REH cell (cell line): ENCODE measurements around the gene TRAT1.

GRCh38 chr3:108104262-108104848 is 13.5 kb upstream of the CD47 start:
- PRO-cap = no peak

- PRO-cap = no peak
Measured at GRCh38 chr3:108131648-108131986, 40.8 kb upstream of the CD47 start.

GRCh38 chr3:108528931-108529358 is 18.5 kb upstream of the MYH15 start:
- PRO-cap = no peak

- PRO-cap = no peak
Measured at GRCh38 chr3:108822532-108822991, at the start of gene TRAT1. Gene TRAT1, plus strand, starts transcription at chr3:108822786.

DNA sequence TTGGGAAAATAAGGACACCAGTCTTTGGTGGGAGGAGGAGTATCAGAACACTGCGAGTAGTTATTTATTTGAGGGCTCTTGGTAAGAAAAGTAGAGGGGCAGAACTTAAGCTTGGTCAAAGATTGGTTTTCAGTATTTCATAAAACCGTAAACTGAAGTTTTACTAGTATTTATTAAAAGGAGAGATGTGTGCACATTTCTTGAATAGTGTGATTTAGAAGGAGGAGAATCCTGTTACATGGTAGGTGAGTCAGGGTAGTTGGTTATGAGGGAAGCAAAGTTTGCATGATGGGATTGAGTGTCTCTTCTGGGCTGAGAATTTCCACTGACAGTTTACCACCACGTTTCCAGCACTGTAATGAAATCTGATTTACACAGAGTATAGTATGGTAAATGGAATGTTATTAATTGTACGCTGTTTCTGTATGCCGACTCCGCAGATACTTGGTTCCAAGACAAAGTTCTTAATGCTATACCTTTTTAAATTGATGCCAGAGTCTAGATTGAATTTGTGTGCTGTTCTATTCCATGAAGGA is 1.6 kb downstream of the NECTIN3 start:
- PRO-cap = no peak

GRCh38 chr3:111675684-111676185 is 1.3 kb downstream of the PLCXD2 start:
- PRO-cap = no peak

DNA sequence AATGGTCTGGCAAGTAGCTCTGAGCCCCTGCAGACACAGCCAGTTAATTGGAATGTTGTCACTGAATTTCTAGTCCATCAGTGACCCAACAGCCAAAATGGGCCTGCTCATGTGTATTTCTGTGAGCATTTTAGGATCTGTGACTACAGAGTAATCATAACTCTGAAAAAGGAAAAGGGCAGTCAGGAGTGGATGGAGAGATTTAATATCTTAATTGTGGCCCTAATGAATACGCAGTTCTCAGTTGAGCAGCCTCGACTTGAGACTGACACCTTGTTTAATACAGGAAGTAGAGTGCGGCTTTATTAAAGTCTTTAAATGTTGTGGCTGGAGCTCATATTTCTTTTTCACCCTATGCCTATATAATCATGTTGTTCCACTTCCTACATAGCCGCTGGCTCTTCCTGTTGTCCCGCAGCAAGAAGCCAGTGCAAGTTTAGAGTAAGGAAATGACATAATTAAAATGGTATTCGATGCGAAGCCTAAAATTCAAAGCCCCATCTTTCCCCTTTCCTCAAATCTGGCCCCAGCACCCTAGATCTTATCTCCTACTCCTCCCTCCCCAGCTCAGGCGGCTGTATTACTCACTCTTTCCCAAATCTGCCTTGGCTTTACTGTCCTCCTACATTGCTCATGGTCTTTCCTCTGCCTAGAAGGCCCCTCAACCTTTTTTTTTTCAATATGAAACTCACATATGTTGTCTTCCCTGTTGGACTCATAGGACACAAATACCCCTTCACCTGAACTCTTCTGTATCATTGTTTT is 7.6 kb upstream of the PHLDB2 start:
- PRO-cap = no peak

DNA sequence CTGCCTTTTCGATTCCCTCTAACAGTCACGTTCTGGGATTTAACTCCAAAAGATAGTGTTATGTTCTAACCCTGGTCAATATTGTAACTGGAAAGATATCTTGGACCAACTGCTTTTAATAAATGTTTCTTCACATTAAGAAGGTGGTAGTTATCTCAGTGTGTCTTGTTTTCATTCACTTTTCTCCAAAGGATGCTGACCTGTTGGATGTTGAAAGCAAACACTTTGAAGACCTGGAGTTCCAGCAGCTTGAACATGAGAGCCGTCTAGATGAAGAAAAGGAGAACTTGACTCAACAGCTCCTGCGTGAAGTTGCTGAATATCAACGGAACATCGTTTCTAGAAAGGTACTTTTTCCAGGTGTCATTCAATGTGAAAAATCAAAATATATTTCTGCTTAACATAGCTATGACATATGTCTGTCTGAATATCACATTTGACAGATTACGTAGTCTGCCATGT is 39.5 kb upstream of the ABHD10 start:
- PRO-cap = no peak

DNA sequence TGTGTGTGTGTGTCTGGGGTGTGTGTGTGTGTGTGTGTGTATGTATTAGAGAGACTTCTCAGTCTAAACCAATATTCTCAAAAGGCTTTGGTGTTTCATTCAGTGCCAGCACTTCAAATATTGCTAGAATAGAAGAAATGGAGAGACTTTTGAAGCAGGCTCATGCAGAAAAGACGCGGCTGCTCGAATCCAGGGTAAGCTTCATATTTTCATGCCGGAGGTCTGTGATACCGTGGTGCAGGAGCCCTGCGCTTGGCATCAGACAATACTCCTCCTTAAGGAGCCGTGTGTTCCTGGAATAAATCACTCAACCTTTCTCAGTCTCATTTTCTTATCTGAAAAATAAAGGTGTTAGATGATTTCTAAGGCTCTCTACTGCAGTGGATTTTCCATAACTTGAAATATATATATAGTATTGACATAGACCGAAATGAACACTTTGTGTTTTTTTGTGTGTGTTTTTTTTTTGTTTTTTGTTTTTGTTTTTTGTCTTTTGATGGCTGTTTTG is 12.3 kb upstream of the ABHD10 start:
- PRO-cap = no peak

DNA sequence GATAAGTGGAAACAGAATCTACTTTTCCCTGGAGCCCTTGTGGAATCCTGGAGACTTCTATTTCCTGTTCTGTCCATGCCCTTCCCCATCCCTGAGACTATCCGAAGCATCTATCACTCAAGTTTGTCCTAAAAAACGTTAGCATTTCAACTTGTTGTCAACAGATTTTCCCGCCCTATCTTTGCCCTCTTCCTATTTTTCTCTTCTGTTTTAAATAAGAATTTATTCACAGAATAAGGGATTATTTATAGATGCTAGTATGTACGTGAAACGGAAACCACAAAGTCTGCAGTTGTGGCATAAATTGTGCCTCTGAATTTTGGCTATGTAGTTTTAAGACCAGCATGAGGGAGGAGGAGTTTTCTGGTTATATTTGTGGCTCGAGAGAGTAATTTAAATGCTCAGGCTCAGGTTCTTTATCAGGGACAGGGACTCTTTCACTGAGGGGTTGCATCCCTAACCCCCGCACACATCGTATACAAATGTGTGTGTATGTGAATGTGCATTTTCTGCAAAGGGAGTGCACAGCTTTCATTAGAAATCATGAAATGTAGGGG is 12.7 kb downstream of the GCSAM start:
- PRO-cap = bidirectional peak, plus-strand start at position 328 of the sequence, minus-strand start at position 125 of the sequence; bidirectional peak, plus-strand start at position 400 of the sequence, minus-strand start at position 390 of the sequence

DNA sequence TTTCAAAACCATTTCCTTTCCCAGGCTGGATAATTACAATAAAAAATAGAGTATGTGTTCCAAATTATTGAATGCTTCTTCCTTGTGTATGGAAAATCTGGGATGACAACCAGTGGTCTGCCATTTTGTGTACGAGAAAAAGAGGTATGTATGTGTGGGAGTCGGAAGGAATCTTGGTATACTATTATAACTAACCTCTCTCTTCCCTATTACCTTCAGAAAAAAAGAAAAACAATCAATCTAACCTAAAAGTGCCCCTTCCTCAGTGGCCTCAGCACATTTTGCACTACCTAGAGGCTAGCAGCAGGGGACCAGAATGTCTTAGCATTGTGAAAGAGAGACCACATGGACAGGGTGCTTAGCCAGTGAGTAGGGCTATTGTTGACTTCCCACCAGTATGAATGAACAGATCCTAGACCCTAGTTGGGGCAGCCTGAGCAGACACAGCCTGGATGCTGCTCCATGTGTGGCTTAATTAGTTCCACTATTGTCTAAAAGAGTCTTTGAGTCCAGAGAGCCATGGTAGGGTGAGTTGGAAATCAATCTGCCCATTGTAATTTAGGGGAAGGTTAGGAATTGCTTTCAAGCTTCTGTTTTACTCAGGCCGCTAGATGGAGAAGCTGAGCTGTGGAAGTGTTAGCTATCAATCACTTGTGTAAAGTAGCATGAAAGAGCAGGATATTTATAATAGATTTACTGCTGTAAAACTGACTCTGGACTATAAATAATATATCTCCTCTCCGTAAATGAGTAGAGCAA is 3.8 kb upstream of the GCSAM start:
- PRO-cap = unidirectional peak, plus-strand start at position 327 of the sequence

- PRO-cap = no peak
Measured at GRCh38 chr3:112308068-112308576, 14.1 kb upstream of the SLC9C1 start.

- PRO-cap = unidirectional peak, minus-strand start at chr3:112335310
Measured at GRCh38 chr3:112334789-112335593, 2.0 kb downstream of the CD200 start.

- PRO-cap = no peak
Measured at GRCh38 chr3:112378147-112378827, 45.3 kb downstream of the CD200 start.

DNA sequence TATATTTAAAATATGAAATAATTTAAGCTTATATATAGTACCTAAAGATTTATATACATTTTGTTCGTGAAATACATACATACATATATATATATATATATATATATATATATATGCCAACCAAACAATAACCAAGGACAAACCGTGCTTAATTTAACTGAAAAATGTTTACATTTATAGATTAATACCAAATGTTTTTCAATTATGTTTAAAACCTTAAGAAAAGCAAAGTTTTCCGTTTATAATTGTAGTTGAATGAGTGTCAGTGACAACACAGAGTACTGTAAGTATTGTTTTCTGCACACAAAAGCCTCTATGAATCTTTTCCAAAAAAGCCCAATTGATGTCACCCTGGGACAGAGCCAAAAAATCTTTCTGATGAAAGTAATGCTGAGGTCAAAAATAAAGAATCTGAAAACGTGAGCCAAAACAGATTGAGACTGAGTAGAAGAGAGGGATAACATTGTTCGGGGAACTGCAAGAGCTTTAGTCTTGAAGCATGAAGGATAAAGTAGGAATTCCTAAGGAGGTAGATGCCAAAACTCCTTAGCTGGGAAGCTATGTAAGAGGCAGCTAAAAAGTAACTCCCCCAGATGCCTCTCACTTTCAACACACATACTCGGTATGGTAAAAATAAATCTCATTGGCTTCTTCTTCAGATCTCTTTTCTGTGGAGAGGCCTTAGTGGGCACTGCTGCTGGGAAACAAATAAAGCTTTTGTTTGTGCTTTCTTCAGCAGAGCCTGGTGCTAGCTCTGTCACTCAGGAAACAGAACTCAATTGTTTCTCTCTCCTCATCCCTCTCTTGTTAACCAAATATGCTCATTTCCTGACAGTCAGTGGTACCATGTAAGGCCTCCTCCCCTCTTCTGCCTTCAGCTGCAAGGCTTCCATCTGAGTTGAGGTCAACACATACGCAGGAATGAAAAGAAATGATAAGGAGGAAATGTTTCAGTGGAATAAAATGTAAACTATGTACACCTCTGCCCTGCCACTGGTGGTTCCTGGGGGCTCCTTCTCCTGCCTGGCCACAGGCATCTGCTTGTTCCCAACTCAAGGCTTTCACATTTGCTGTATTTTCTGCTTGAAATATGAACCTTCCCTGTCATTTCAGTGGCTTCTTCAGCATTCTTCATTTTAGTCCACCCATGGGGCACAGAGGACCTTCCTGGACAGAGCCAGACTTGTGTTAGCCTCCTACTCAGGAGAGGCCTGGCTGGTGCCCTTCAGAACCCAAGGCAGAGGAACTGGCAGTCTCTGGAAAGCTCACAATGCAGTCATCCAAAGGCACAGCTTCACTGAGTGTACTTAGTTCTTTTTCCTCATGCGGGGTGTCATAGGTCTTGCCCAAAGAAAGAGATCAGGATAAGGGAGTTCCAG is 58.1 kb downstream of the CD200 start:
- PRO-cap = unidirectional peak, plus-strand start at position 427 of the sequence; bidirectional peak, plus-strand start at position 825 of the sequence, minus-strand start at position 723 of the sequence

DNA sequence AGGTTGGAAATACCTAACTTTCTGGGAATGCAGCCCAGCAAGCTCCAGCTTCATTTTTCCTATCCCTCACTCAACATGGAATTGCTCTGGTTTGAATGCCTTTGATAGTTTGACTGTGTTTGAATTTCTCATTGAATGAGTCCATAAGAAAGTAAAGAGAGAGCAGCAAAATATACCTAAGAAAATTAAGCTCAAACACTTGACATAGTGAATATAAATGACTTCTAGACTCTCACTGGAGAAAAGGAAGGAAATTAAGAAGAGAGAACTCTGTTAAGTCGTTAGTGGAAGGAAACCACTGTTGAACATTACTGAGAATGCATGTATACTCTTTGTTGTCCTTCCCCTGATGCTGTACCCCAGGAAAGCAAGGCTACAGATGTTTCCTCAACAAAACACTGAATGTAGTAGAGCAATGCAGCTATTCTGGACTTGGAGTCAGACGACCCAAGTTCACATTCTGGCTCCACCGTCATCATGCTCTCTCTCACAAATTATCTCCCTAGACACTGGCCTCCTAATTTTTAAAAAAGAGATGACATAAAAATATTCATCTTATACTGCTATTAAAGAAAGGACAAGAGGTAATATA is 62.4 kb downstream of the CD200 start:
- PRO-cap = bidirectional peak, plus-strand start at position 424 of the sequence, minus-strand start at position 297 of the sequence

DNA sequence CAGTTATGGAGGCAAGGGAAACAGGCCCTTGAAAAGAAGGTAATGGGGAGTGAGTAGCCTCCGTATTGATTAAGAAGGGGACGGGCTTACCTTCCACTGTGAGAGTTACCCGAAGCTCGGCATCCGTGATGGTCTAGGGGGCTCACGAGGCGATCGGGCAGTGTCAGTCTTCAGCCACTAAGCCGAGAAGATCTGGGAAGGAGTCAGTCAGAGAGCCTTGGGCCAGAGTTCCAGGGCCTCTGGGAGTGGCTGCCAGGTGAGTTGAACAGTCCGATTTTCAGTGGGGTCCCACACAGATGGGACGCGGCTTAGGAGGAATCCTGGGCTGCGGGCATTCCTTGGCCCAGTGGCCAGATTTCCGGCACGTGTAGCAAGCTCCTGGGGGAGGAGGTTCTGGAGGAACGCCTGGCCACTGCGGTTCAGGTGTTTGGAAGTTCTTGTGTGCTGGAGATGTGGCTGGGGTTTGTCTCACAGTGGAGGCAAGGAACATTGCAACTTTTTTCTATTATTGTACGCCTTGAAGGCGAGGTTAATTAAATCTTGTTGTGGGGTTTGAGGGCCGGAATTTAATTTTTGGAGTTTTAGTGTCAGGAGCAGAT is 78.5 kb downstream of the BTLA start:
- PRO-cap = no peak

DNA sequence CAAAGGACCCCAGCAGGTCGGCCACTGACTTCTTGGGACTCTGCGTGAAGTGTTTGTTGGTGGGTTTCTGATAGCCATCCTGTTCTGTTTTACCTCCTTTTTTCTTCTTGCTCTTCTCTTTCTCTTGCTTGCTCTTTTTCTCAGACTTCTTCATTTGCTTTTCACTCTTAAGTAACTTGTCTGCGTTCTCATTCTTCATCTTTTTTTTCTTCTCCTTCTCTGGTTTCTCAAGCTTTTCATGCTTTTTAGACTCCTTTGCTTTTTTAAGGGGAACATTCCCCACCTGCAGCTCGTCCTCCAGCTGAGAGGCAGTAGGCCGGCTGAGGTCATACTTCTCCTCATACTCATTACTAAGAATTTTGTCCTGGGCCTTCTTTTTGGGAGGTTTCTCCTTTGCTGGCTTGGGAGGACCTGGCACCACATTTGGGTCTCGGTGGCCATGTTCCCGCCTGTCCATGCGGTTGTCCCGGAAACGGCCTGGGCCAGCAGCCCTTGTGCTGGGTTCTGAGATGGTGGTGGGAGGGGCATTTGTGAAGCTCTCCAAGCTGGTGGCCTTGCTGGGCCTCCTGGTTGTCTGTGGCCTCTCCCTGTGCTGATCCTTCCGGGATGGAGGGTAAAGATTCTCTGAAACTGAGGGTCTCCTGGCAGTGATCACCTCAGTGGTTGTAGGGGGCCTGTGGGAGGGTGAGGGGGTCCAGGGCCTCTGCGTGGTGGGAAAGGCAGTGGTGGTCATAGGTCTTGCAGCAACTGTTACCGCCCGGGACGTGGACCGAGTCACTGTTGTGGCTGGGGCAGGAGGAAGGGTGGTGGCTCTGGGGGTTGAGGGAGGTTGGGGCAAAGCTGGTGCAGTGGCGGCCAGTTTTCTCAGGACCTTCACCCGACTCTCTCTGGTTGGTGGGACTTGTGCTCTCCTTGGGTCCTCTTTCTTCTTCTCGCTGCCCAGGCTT is 2.6 kb downstream of the CCDC80 start:
- PRO-cap = no peak

DNA sequence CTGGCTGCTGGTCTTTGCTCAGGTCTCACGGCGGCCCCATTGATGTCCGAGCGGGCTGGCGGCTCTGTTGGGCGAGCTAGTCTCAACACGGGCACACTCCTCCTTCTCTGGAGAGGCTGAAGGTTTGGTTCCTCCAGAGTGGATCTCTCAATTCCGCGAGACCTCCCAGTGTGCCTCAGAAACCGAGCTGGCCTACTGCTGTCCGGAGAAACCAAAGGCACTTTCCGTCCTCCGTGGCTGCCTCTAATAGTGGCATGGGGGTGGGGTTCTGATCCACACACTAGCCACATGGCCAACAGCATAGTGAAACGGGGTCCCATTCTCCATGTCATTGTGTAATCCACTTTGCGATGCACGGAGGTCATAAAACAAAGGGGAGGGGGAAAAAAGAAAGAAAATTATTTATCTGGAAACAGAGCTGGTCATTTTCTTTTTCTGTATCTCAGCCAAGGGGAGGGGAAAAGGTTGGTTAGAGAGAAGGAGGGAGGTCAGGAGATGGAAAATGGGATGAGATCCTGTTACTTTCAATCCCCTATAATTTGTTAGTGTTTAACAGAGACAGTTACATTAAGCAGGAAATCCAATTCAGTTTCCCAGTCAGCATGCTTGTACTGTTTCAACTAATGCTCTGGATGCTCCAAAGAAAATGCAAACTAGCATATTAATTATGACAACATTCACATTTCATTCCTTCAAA is 1.2 kb downstream of the CCDC80 start:
- PRO-cap = no peak

DNA sequence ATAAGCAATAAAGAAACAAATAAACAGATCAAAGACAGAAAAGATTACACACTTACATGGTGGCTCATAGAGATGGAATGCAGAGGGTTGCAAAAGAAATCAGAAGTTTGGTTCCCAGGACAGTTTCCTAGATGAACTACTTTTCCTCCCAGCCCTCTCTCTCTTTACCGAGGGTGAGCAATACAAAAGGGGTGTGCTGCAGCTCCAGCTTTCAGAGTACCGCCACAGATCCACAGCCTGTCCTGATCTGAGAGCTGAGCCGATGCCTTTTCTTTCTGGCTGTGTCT is 729 bp downstream of the CCDC80 start:
- PRO-cap = no peak